Penis (tissue), 1 donor: ENCODE data around the genes RHOBTB1 and TMEM26.

GRCh38 chr10:59037437-59037869, 139.0 kb upstream of the PHYHIPL start:
- PRO-cap, result no peak

- PRO-cap, result no peak
These were observed 352 bp downstream of the FAM13C start for GRCh38 chr10:59362051-59362343.

DNA sequence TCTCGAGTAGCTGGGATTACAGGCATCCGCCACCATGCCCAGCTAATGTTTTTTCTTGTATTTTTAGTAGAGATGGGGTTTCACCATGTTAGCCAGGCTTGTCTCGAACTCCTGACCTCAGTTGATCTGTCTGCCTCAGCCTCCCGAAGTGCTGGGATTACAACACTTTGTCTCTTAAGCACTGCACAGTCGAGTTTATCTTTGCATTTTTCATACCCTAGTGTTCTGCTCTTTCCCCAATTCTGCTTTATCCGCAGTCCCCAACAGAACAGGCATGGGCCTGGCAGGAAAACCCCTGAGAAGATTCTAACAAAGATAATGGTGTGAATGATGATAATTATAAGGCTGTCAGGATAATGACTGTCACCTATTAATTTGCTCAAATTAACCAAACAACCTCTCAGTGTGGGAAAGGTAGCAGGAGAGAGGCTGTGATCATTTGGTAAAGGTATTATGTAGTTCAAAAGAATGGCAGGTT, 10.8 kb downstream of the SLC16A9 start:
- PRO-cap, result no peak

DNA sequence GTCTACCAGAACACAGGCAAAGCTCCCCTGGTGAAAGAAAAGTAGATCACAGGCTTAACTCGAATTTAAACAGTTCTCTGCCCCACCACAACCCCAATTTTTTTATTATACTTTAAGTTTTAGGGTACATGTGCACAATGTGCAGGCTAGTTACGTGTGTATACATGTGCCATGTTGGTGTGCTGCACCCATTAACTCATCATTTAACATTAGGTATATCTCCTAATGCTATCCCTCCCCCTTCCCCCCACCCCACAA, 31.9 kb upstream of the MRLN start:
- PRO-cap, result unidirectional peak, minus-strand start at position 99 of the sequence

DNA sequence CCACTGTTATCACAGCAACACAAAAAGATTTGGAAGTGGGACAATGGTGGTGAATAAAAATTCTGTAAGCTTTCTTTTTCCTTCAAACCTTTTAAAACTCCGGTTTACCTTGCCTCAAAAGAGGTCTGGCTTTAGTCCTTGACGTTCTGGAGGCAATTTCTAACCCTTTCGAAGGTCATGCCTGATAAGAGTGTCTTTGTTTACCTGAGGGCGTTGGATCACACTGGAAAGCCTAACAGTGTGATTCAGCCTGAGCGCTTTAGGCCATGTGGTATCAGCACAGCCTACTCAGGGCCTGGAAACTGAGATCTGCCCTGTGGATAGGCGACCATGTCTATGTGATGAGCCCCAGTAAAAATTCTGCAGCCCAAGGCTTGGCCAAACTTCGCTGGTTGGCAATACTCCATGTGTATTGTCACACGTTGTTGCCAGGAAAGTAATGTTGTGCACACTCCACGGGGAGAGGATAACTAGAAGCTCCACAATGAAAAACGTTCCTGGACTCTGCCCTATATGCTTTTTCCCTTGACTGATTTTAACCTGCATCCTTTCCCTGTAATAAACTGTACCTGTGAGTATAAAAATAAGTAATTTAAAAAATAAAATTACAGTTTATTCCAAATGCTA, 10.7 kb downstream of the CCDC6 start:
- PRO-cap, result no peak

GRCh38 chr10:60144799-60145371, 238.5 kb upstream of the CCDC6 start:
- PRO-cap, result no peak

DNA sequence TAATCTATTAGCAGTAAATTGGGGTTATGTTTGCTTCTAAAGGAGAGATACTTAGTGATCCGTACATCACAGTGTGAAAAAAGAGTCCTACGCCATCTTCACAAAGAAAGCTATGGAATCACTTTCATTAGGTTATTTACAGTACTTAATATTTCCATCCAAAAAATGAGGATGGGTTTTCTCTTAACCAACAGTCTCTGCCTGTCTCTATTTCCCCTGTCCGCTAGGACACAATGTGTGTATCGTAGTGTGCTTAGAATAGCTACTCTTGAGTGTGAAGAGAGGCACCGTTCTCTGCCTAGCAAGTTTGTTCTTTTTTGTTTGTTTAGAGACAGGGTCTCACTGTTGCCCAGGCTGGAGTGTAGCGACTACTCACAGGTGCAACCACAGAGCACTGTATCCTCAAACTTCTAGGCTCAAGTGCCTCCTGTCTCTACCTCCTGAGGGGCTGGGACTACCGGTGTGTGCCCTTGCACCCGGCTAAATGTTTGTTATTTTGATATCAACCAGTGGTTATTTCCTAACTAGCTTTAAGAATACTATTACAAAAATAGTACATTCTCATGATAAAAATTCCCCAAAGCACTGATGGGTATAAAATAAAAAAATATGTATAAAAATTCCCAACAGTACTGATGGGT, 121.9 kb downstream of the ANK3 start:
- PRO-cap, result no peak

DNA sequence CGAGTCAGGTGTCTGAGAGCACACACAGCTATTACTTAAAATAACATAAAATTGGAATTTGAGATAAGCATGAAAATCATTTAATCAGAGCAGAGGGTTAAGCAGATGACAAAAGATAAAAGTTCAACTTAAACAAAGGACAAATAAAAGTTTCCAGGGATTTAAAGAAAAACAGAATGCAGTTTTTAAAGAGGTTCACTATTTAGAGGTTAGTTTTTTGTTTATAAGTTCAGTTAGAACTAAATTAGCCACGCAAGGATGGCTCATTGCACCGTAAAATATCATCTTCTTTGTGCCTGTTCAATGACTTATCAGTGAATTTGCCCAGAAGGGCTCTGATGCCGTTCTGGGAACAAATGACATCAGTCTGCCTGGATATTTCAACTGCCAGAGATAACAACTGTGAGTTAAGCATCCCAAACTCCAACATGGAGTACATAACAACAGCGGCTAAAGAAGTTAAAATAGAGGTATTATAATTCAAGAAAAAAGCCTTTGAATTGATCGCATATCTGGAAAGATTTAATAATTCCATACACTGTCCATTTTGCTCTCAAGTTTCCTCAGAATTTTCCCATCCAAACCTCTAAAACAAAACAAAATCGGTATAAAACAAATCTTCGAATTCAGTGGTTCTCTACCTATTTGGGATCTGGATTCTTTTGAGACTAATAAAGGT, 107.7 kb downstream of the ANK3 start:
- PRO-cap, result no peak

DNA sequence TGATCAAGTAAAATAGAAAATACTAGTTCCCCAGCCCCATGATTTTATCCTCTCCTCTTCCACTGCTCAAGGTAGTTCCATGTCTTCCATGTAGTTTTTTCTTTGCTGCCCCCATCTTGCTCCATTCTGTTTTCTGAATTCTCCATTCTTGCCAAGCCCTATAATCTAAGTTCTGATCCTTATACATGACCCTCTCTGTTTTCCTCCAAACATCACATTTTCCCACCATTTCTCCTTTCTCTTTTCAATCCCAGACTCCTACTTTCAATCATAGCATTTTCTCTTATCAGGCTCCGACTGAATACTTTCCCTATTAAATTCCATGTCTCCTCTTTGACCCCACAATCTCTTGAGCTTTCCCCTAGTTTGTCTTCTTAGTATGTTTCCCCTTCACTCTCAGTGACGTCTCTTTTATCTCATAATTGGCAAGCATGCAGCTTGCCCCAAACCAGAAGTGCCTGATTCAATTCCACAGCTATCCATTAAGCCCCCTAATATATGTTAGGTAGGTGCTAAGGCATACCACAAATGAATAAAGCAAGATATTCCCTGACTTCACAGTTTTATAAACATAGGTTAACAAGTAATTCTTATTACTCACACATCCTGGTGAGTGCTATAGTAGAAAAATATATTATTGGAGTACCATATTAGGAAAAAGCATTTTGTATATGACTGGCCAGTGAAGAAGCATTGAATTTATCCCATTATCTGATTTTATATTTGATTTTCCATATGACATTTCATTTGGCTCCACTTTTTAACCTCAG, 52.3 kb downstream of the ANK3 start:
- PRO-cap, result no peak

DNA sequence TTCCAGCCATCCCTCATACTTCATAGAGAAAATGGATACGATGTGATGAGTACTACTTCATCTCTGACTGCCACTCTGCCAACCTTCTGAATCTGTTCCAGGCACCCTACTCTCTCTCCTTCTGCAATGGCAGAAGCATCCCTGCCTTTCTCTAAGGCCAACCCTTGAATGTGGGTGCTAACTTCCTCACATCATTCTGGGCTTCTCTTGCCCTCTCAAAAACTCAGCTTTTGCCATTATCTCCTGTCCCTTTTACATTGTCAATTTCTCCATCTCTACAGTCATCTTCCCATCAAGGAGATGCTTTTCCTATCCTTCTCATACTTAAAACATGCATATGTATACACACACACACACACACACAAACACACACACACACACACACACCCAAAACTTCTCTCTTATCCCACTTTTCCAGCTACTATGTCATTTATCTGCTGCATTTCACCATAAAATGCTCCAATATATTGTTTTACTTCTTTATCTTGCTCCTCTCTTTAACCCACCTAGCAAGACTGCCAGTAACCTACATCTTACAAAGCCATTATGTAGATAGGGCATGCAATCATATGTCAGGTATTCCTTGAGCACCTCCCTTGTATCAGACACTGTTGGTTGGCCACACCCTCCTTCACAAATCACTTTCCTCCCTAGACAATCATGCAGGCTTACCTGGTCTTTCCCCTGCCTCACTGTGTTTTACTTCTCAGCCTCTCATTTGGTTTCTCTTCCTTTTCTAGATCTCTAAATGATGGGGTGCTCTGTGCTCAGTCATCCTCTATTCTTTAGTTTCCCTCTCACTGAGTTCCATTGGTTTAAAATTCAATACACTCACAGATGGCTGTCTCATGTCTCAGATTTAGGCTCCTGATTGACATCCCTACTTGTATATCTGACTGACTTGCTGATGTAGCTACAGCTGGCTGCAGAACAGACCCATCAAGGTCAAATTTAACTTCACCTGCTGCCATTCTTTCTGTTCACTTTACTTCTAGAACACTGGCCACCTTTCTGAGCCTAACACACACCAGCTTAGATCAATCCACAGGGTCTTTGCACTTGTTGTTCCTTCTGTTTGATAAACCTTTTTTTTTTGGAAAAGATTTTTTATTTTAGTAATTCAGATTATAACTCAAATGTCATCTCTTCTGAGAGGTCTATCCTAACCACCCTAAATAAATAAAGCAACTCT, 31.5 kb downstream of the ANK3 start:
- PRO-cap, result no peak

DNA sequence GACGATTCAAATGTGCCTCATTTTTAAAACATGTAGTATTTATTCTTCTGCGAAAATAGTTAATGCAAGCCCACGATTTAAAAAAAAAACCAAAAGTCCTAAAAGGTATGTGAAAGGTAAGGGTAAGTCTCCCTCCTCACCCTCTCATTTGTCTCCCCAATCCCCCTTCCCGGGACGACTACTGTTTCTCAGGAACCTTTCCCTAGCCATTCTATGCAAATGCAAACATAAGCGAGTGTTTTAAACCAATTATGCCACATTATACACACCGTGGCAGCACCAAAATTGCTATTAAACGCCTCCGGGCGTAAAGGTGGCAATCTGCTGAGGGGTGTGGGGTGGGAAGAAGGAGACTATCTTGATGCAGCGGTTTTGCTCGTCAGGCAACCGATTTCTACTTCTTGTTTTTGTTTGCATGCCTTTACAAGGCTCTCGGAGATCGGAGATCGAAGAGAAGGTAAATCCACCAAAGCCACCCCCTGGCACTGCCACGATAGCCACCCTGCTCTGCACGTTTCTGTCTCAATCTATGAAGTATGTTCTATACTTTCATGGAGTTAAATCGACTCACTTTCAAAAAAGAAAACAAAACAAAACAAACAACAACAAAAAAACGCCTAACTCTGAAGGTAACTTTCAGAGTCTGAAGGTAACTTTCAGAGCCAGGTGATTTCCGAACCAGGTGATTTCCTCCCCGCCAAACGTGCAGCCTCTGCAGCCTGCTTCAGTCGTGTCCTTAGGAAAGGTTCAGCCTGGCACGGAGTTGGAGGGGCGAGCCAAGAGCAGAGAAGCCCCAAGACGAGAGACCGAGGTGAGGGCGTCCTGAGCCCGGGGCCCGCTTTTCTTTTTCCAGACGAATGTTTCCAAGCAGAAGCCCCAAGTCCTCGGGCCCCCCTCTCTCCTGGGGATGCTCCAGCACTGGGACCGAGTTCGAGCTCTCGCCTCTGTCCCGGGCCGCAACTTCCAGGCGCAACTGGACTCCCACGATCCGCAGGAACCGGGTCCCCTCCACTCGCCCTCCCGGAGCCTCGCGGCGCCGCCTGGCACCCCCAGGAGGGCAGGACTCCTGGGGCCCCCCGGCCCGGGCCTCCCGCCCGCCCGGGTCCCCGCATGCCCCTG, 45.8 kb upstream of the CDK1 start:
- PRO-cap, result bidirectional peak, plus-strand start at position 426 of the sequence, minus-strand start at position 396 of the sequence; unidirectional peak, plus-strand start at position 785 of the sequence

DNA sequence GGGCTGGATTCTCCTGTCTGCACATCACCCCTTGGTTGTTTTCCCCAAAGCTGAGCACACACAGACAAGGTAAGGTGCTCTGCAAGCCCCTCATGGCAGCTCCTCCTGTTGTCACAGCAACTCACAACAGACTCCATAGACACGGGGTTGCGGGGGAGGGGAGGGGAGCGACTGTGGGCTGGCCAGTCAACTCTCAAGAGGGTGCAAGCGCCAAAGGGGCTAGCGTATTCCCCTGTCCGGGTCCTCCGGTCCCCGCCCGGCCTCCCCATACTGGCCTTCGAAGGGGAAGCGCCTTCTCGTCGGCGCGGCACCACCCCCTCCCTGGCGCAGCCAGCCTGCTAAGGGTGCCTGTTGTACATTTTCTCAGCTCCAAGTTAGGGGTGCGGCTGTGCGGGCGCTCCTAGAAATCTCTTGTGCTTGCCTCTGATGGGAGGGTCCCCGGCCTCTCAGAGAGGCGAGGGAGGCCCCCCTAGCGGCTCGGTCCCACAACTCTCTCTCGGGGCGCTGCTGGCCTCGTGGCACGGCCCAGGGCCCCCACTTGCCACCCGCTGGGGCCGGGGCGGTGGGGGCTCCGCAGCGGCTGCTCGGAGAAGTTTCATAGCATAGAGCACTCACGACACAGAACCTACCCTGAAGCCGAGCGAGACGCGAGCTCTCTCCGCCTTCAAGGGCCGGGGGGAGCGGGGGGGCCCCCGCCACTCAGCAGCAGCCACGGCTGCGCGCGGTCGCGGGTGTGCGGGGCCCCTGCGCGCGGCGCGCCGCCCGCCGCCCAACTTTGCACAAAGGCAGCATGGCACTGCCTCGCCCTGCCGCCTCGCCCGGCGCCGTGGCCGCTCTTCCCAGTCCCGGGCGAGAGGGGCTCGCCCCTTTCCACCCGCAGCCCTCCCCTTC, at the start of gene RHOBTB1:
TSS of gene RHOBTB1 (minus strand) at position 844 of the 891 bp plus-strand sequence.
- PRO-cap, result bidirectional peak, plus-strand start at position 196 of the sequence, minus-strand start at position 107 of the sequence; bidirectional peak, plus-strand start at position 366 of the sequence, minus-strand start at position 269 of the sequence; bidirectional peak, plus-strand start outside the sequence, minus-strand start at position 838 of the sequence

DNA sequence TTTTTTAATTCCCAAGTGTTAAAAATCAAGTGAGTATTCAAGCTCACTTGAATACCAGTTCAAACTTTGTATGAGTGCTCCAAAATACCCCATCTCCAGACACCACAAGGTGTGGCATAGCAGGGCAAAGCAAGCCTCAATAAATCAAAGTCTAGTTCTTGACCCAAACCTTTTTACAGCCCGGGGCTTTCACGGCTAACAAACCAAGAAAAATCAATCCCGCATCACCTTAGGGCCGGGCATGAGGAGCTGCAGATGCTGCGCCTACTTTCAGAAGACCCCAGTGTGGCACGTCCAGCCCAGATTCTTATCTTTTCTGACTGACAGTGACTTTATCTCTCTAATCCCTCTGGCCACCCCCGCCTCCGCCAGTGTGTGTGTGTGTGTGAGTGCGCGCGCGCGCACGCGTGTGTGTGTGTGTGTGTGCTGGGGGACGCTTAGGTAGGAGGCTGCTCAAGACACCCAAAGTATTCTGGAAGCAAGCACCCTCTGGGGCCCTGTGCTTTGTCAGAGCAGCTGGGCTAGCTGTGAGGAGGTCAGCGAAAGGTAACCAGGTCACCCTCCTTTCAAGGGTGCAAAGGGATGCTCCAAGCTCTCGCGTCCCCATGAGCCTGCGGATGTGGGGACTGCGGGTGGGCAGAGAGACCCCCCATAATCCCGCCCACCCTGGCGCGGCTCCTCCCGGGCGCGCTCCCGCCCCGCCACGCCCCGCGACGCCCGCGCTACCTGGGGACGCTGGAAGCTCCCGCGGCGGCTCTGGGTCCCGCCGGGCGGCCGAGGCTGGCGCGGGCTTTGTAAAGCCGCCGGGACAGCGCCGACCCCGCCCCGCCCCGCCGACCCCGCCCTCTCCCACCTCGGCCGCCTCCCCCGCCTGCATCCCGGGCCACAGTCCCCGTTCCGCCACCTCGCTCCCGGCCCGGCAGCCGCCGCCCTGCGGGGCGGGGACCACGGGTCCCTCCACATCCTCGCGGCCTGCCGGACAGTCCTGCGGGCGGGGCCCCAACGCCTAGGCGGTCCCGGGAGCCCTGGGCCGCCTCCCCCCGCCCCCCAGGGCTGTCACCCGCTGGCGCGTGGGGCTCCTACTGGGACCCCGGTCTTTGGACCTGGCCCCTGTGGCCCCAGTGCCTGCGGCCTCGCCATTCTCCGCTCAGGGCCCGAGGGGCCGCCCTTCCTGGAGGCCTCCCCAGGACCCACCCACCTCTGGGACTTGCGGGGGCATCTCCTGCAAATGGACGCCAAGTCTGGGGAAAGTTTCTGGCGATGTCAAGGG, 57.1 kb upstream of the RHOBTB1 start:
- PRO-cap, result no peak

- PRO-cap, result no peak
These were observed 42.9 kb downstream of the TMEM26 start for GRCh38 chr10:61410160-61410730.

GRCh38 chr10:61452735-61453799, at the start of gene TMEM26:
TMEM26 (minus strand) TSS chr10:61453381.
- PRO-cap, result no peak

GRCh38 chr10:61899879-61900974, 1.3 kb upstream of the ARID5B start:
- PRO-cap, result unidirectional peak, plus-strand start at chr10:61900363

GRCh38 chr10:61963987-61964797, 62.7 kb downstream of the ARID5B start:
- PRO-cap, result no peak

- PRO-cap, result no peak
These were observed 118.9 kb downstream of the ARID5B start for GRCh38 chr10:62020321-62020843.

GRCh38 chr10:62082407-62083230, 181.1 kb downstream of the ARID5B start:
- PRO-cap, result no peak

DNA sequence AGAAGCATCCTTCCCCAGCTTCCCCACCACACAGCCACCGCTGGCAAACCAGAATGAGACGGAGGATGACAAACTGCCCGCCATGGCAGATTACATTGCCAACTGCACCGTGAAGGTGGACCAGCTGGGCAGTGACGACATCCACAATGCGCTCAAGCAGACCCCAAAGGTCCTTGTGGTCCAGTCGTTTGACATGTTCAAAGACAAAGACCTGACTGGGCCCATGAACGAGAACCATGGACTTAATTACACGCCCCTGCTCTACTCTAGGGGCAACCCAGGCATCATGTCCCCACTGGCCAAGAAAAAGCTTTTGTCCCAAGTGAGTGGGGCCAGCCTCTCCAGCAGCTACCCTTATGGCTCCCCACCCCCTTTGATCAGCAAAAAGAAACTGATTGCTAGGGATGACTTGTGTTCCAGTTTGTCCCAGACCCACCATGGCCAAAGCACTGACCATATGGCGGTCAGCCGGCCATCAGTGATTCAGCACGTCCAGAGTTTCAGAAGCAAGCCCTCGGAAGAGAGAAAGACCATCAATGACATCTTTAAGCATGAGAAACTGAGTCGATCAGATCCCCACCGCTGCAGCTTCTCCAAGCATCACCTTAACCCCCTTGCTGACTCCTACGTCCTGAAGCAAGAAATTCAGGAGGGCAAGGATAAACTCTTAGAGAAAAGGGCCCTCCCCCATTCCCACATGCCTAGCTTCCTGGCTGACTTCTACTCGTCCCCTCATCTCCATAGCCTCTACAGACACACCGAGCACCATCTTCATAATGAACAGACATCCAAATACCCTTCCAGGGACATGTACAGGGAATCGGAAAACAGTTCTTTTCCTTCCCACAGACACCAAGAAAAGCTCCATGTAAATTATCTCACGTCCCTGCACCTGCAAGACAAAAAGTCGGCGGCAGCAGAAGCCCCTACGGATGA, 177.1 kb downstream of the RTKN2 start:
- PRO-cap, result no peak